Anterior vena cava (tissue), 1 donor: ENCODE measurements around the gene BDH1.

DNA sequence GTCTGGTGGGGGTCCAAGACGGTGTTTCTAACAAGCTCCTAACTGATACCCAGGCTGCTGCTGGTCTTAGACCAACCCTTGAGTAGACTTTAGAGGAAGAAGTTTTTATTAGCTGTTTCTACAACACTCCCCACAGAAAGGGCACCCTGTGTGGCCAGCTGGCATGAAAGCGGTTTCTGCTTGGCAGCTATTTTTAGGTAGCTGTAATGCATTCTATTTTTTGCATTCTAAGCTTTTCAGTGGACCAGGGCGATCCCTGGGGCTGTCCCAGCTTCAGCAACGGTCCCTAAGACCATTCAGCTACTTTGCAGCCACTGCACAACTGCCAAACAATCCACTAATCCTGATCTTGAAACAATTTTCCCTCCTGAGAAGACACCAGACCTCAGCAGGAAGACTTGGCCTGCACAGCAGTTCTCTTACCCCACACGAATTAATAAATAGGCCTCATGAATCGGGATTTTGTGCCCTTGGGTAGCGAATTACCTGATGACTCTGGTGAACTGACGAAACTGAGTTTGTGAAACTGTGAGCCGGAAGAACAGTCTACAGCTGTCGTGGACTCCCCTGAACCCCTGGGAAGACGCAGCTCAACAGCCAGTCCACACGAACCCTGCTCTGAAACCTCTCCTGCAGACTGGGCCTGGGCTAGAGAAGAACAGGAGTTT lies 14.6 kb upstream of the TFRC start:
- PRO-cap = no peak

GRCh38 chr3:196208107-196208721 lies 3.0 kb downstream of the ZDHHC19 start:
- PRO-cap = no peak

DNA sequence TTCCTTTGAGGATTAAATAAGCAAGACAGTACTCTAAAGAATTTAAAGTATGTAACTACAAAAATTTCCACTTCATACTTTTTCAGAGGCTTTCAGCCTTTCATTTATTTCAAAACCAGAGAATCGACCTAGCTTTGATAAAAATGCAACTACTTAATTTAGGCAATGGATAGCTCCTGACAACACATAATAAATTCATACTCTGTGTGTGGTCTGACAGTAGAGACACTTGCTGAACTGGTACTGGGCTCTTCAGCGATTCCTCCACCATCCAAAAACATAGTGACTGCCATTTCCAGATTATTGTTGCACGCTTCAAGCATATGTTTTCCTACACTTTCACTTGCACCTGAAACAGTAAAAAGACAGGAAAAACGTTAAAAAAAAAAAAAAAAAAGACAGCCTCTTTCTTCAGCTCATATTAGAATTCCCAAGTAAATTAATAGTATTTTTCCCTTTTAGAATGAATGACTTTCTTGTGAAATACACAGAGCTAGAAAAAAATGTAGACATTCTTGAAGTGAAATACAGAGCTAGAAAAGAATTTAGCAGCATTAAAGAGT lies 25.1 kb downstream of the UBXN7 start:
- PRO-cap = no peak

- PRO-cap = no peak
Observed at GRCh38 chr3:196598296-196598842, 29.9 kb downstream of the FBXO45 start.

GRCh38 chr3:196640836-196641250 lies 1.3 kb downstream of the NRROS start:
- PRO-cap = no peak

- PRO-cap = no peak
Observed at GRCh38 chr3:196657610-196658347, 18.3 kb downstream of the NRROS start.

DNA sequence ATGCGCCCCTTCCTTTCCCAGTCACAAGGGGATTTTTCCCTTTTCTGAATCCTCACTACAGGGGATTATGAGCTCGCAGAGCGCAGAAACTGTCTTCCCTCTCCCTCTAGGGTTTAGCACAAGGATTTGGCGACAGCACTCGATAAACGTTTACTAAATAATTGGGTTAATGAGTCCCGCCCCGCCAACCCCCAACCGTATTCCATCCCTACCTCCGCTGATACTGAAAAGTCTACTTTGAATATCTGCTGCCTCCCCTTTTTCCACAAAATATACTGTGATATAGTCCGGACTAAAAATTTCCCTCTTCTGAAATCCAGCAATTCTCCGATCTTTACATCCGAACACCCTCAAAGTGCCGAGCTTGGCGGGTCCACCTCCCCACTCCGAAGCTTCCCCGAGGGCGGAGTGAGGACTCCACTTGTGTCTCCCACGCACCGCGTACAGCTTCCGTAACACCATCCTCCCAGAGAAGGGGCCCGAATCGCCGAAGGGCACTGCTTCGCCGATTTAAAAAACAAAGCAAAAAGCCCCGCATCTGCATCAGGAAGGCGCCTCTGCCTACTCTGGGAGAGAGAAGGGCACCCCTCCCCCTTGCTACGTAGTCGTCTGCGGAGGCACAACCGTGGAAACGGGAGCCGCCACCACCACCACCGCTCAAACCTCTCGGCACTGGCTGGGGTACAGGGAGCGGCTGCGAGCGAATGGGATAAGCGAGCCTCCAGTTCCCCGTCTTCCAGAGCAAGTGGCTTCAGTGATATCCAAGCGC lies 647 bp downstream of the NCBP2 start:
- PRO-cap = no peak

DNA sequence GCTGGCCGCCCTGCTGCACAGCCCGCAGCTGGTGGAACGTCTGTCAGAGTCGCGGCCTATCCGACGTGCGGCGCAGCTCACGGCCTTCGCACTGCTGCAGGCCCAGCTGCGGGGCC lies 118 bp downstream of the NCBP2AS2 start:
- PRO-cap = no peak

- PRO-cap = no peak
Observed at GRCh38 chr3:196988325-196988914, 19.8 kb upstream of the PIGZ start.

GRCh38 chr3:197022748-197023023 lies 6.9 kb downstream of the MELTF start:
- PRO-cap = no peak

GRCh38 chr3:197069097-197069436 lies 39.5 kb upstream of the MELTF start:
- PRO-cap = no peak

DNA sequence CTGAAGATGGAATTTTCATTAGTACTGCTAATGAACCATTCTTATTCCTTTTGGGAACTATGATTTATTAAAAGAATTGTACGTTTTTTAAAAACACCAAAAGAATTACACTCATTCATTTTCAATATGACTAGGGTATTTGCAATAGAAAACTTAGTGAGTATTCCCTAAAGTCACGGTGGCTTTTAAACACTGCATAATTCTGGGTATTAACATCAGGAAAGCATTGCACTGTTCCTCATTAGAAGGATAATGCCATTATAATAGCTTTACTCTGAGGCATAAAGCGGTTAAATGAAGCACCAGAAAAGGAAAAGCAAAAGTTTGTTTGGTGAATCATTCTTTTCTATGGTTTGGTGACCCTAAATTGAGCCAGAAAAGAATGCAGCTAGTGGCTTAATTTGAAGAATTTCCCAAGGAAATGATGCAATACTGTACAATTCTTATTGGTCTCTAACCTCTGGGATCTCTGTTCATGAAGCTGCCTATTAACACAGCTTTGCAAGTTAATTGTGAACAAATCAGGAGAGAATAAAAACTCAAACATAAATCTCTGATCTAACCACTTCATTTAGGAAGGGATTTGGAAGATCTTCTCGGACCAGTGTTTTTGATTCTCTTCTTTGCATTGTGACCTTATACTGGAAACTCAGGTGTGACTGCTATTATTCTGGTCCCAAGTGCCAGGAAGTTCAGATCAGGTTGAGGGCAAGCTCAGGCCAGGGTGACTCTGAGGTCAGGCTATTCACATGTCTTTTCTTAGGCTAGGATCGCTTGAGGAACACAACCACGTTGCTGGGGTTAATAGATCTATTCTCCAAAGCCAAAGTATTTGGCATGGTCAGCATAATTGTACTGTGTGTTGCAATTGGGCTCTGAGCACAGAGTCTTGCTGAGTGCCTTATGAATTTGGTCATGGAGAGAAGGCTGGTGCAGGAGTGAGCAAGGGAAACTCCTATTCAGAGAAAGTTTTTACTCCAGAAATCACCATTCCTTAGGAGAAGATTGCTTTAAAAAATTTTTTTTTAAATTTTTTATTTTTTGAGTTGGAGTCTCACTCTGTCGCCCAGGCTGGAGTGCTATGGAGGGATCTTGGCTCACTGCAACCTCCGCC lies 11.3 kb upstream of the DLG1 start:
- PRO-cap = no peak

- PRO-cap = no peak
Observed at GRCh38 chr3:197311065-197311264, 12.6 kb upstream of the DLG1 start.

- PRO-cap = no peak
Observed at GRCh38 chr3:197477829-197478219, 77.9 kb downstream of the BDH1 start.

DNA sequence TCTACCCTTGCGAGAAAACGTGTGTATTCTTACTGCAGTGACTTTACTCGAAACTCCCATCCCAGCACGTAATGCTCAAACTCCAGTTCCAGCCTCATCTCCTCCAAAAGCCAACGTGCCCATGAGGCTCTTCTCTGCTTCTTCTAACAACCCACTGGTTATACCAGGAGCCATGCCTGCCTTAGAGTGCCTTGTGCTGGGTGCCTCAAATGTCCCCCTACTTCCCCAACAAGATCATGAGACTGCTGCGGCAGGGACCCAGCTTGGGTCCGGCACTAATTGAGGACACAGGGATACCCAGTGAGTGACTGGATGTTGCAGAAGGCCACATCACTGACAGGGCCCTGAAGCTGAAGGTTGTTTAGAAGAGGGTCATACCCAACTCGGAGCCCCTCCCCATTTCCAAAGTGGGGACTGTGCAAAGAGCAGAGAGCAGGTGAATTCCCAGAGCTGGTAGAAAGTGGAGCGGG lies 71.5 kb downstream of the BDH1 start:
- PRO-cap = no peak

GRCh38 chr3:197487670-197488355 lies 68.0 kb downstream of the BDH1 start:
- PRO-cap = unidirectional peak, plus-strand start at chr3:197488144

DNA sequence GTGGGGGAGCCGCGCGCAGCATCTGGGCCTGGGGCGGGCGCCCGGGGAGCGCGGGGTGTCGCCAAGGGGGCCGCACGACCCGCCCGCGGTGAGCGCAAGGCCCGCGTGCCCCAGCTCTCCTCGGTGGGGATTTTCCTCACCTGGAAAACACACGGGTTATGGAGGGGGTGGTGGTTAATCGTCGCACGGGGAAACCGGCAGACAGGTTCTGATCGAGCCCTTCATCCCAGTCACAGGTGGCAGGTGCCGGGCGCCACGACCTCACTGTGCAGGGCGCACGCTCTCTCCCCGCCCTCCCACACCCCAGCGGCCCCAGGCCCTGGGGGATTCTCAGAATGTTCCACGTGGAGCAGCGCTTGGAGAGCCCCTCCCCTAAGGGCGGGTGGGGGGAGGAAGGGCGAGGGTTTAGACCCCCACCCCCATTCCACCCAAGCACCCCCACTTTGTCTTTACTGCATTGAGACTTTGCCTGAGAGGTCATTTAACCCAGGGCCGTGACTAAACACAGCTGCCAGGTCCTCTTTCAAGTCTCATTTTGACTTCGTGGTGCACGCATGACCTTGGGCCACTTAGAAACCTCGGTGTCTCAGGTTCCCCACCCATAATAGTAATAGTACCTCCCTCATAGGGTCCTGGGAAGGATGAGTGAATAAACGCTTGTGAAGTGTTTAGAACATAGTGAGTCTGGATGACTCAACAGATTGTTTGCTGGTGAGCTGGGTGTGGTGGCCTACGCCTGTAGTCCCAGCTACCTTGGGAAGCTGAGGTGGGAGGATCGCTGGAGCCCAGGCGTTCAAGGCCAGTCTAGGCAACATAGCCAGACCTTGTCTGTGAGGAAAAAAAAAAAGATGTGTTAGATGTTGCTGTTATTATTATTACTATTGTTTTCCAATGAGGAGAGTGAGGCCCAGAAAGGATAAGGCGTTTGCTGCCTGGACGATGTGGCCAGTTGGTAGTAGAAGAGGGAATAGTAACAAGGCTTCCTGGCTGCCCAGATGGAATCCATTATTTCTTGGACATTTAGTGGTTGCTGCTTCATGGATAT lies 56.5 kb downstream of the BDH1 start:
- PRO-cap = no peak

- PRO-cap = no peak
Observed at GRCh38 chr3:197512633-197513121, 43.1 kb downstream of the BDH1 start.

- PRO-cap = no peak
Observed at GRCh38 chr3:197516451-197517557, 39.0 kb downstream of the BDH1 start.

GRCh38 chr3:197555784-197556460 lies at the start of gene BDH1:
Gene BDH1 (minus strand): TSS chr3:197555968.
- PRO-cap = unidirectional peak, minus-strand start at chr3:197555966